Myometrial cell (primary cell): ENCODE measurements around a stretch of chr11.

DNA sequence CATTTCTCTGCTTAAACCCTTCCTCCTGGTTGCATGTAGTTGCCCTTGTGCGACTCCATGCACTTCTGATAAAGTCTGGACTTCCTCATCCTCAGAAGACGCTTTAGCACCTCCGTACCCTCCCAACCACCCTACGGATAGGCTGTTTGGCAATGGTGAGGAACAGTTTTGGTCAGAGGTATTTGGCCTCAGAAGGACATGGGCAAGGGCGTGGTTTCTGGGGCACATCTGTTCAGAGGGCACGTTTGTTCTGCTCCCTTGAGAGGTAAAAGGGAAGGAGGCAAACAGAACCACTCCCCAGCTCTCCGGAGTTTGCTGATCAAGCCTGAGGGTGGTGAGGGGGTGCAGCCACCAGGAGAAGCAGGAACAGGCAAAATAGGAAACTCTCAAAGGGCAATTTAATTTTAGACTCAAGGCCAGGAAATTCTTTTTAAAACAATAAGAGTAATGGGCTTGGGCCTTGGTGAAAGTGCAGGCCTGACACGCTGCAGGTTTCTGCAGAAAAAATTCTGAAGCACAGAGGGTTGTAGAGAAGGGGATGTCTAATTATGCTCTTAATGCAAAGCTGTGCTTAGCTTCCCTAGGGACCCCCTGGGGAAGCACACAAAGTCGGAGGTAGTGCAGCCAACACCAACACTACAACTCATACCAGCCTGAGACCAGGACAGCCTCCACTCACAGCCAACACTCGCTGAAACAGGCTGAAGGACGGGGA lies 23.3 kb downstream of the ETS1 start:
- RAMPAGE, long total RNA, result no peak

DNA sequence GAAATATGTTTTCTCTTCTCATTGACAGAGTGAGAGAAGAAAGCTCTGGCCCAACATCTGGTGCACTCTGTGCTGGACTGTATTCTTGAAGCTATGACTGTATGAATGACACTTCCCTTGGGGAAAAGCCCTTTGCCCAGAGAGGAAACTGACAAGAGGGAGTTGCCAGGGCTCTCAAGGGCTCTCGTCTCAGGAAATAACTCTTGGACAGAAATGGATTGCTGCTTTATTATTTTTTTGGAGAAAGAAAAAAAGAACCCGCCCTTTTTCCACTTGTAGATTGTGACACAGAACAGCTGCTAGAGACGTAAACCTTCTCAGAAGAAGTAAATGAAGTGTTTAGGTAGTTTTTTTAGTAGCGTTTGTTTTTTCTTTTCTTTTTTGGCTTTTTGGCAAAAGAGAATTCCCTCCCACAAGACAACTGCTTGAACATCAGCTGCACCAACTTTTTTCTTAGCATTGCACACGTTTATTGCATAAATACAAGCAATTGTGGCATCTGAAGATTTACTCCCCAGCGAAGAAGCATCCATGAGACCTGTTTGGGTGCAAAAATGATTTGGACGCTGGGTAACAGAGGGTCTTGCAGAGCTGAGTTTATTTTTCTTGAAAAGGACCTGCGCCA lies 11.3 kb downstream of the ETS1 start:
- RAMPAGE, long total RNA, result no peak

DNA sequence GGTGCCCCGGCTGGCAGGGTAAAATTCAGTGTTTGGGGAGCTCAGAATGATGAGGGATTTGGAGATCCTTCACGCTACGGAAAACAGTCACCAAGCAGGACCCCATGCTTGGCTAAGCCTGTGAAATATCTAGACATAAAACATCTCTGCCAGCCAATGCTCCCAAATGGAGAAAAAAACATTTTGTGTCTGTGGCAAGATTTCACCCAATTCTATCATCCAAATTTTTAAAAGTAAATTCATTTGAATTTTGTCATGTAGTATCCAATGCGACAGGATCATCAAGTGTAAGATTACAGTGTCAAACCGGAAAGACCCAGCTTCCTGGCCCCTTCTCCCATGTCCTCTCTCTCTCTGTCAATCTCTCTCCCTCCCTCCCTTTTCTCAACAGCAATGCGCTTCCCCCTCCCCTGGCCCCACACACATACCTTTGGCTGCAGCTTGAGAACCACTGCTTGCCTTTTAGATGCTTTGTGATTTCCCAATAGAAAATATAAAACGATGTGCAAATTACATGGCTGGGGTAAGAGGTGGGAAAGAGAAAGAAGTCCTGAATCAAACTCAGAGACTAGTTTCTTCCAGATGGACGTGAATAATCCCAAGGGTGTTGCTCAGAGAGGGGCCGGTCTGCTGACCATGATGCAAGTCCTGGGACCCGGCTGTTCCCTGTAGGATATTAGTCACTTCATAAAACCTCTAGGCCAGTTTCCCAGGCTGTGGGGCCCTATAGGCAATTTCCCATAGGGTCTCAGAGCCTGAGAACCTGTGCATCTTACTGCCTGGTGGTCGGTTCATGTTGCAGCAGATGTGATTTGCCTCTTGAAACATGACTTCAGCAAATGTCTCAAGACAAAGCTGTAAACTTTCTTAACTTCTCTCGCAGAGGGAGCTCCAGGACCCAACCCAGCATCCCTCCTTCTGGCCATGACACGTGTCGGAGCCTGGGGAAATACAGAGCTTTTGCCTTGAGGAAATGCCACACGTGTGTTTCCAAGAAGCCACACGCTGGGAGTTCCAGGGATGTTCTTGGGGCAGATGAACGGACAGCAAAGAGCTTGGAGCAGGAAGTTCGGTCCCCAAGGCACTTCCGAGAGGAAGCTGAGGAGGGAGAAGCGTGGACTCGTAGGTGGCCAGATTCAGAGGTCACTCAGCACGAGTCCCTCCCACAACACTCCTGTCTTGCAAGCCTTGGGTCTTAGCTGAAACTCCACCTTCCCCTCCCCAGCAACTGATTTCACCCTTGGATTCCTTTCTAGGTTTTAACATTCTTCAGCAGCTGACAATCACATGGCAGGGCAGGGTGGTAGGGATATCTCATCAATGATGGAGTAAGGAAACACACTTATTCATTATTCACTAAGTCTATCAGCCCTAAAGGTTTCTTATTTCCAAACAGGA lies 34.4 kb upstream of the ETS1 start:
- RAMPAGE, long total RNA, result no peak

GRCh38 chr11:128624218-128625386 lies 37.2 kb upstream of the ETS1 start:
- RAMPAGE, long total RNA, result no peak

GRCh38 chr11:128625387-128625866 lies 38.1 kb upstream of the ETS1 start:
- RAMPAGE, long total RNA, result no peak

DNA sequence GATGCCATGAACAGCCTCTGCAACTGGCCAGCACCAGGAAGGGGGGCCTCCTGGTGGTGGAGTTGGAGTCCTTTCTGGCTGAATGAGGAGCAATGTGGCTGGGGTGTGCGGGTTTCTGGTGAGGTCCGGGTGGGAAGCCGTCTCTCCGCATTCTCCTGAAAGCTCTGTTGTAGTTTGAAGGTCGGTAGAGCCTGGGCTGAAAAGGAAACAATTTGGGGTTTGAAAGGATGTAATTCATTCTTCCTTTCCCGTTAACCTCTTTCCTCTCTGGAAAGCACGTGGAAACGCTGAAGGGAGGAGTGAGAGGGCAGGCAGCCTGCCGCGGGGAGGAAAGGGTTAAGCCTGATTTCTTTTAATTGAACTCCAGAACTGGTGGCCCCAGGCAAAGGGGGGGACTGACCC lies 1.9 kb upstream of the FLI1 start:
- RAMPAGE, long total RNA, result no peak

- RAMPAGE, long total RNA, result no peak
These were observed 35.2 kb downstream of the FLI1 start for GRCh38 chr11:128728863-128729645.

GRCh38 chr11:128835639-128836119 lies 31.4 kb downstream of the KCNJ1 start:
- RAMPAGE, long total RNA, result no peak

GRCh38 chr11:129239754-129240332 lies 47.7 kb upstream of the ARHGAP32 start:
- RAMPAGE, long total RNA, result no peak

GRCh38 chr11:129440909-129441340 lies 65.3 kb downstream of the BARX2 start:
- RAMPAGE, long total RNA, result no peak

DNA sequence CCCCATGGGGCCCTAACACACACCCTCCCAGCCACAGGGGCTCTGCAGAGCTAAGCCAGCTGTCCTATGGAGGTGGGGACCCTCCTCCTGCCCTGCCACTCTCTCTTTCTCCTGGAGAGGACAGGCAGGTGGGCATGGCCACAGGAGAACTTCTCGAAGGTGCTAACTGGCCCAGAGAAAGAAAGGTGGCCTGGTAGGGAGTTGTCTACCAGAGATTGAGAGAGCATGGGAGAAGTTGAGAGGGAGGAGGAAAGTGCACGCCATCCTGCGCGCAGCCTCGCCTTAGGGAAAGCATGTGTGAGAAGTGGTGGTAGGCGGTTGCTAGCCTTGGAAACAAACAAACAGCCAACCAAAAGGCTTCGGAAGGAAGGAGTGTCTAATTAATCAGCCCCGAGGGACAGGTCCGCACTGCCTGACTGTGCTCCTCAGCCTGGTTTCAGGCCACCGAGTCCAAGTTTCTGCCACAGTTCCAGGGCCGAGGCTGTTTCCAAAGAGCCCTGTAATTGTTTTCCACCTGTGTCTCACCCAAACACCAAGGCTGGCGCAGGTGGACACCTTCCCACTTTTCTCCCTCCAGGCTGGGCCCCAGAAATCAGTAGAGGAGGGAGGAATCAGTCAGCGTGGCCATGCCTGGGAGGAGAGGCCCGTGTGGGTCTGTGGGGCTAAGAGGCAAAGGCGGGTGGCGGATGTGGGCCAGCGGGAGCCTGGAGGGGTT lies 198.1 kb upstream of the TMEM45B start:
- RAMPAGE, long total RNA, result no peak

DNA sequence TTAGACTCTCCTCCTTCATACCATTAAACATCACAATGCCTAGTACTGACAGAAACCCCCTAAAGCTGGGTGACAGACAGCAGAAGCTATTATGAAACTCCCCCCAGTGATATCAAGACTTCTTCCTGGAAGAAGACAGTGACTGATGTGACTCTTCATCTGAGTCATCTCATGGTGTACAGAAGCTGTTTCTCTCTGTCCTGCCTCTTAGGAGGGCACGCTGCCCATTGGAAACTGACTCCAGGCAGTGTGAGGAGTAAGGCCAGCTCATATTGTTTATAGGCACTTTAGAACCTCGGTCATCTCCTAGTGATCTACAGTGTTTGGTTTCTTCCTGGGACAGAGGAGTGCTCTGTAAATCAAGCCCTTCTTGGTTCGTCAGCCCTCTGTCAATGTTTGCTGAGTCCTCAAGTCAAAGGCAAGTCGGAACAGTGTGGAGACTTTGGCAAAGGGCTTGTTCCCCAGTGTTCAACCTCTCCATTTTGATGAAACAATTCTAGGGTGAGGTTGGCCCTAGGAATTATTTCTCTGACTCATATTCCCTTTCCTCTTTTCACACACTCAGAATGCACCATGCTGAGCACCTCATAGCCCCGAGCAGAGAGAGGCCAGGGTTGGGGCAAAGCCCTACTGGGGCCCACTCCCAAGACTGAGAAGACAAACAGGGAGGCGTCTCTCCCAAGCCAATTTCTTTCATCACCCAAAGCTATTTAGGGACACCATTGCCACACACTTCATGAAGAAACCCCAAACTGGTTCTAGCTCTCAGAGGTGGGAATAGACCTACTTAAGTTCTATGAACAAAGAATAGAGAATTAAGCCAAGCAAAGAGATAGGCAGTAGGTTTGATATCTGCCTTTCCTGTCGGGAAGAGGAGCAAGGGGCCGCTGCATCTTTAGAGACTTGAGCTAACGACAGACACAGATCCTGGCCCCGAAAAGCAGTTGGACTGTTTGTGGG lies 172.3 kb upstream of the TMEM45B start:
- RAMPAGE, long total RNA, result no peak

- RAMPAGE, long total RNA, result no peak
These were observed 87.0 kb upstream of the TMEM45B start for GRCh38 chr11:129728560-129729100.

GRCh38 chr11:129816198-129816522 lies 512 bp downstream of the TMEM45B start:
- RAMPAGE, long total RNA, result no peak

DNA sequence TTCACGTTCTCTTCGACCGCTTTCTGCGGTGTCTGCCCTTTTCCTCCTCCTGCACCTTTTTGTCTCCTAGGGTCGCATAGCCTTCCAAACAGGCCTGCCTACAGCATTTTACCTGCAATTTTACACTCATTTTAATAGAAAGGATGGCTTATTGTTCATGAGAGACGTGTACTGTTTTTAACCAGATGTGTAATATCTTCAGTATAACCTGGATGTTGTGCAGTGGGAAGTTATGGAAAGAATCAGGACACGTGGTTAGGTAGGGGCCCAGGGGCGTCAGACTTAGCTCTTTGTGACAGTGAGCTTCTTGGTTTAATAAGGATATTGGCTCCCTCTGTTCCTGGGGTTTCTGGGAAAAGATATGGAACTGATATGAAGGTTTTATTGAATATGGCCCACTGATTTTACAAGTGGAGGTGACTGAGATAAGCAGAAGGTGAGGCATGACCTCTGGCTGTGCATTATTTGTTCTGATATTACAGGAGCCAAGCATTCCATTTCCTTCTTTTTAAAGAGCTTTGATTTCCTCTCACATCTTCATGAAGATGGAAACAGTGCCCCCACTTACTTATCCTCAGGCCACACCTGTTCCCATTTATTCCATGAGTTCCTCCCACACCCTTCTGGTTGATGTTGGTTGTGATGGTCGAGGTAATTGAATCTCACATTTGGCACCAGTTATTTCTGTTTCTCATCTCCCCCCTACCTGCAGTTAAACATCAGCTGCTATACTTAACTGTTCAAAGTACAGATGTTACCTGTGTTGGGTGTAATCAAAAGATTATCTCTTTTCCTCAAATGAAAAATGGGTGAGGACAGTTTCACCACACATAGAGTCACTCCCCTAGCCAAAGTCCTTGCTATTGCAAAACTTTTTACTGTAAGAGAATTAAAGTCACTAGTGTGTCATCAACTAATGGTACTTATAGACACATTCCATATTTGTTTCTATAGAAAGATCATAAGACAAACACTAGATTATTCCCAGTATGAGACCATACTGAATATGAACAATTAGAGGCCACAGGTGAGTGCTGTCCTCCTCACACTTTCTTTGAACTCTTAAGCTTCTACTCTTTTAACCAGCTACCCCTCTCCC lies 1.8 kb downstream of the TMEM45B start:
- RAMPAGE, long total RNA, result no peak

- RAMPAGE, long total RNA, result no peak
These were observed 955 bp upstream of the PRDM10 start for GRCh38 chr11:130003482-130004098.

DNA sequence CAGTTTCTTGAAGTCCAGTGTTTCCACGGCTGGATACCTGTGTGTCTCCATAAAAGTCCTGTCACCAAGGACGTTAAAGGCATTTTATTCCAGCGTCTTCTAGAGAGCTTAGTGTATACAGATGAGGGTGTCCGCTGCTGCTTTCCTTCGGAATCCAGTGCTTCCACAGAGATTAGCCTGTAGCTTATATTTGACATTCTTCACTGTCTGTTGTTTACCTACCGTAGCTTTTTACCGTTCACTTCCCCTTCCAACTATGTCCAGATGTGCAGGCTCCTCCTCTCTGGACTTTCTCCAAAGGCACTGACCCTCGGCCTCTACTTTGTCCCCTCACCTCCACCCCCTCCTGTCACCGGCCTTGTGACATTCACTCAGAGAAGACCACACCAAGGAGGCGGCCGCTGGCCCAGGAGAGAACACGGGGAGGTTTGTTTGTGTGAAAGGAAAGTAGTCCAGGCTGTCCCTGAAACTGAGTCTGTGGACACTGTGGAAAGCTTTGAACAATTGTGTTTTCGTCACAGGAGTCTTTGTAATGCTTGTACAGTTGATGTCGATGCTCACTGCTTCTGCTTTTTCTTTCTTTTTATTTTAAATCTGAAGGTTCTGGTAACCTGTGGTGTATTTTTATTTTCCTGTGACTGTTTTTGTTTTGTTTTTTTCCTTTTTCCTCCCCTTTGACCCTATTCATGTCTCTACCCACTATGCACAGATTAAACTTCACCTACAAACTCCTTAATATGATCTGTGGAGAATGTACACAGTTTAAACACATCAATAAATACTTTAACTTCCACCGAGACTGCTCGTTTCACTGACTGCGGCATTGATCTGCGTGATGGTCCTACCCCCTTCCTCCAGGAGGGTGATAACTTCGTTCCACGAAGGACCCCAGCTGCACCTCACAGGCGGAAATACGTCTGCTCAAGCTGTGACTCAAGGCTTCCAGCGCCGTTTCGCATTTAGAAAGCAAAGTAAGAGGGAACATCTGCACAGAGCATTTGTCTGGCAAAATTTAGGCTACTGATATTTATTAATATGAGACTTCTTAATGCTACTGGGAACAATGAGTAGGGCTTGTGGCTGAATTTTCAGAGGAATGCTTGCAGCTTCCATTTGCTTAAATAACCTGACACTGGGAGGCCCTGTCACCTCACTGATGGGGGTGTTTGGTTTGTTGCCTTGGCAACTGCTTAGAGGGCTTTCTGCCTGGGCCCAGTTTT lies 15.2 kb upstream of the ST14 start:
- RAMPAGE, long total RNA, result no peak

GRCh38 chr11:130168005-130169035 lies 8.7 kb downstream of the ST14 start:
- RAMPAGE, long total RNA, result no peak

DNA sequence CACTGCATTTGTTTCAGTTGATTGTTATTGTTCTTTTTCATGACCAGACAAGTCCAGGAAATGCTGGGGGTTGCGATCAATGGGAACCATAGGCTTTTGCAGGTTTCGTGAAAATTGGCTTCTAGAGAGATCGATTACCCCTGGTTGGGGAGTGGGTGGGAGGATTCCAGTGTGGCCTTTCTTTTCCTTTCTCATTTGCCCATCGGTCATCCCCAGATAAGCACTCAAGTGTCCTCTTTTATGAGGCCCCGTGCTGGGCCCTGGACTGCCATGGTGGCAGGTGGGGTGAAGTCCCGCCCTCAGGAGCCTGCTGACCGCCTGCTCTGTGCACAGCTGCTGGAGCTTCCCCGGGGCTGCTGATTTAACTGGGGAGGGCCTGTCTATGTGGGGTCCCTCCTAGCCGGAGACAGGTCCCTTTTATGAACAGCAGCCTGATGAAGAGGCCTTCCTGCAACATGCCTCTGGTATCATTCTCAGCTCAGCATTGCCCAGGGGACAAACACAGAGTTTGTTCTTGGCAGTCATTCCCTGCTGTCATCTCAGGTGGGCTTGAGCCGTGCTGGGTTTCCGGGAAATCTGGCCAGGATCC lies 19.8 kb downstream of the ST14 start:
- RAMPAGE, long total RNA, result no peak

GRCh38 chr11:130388880-130389279 lies 39.5 kb downstream of the ADAMTS8 start:
- RAMPAGE, long total RNA, result no peak